SEM (cell line): ENCODE data around the gene C7orf50.

DNA sequence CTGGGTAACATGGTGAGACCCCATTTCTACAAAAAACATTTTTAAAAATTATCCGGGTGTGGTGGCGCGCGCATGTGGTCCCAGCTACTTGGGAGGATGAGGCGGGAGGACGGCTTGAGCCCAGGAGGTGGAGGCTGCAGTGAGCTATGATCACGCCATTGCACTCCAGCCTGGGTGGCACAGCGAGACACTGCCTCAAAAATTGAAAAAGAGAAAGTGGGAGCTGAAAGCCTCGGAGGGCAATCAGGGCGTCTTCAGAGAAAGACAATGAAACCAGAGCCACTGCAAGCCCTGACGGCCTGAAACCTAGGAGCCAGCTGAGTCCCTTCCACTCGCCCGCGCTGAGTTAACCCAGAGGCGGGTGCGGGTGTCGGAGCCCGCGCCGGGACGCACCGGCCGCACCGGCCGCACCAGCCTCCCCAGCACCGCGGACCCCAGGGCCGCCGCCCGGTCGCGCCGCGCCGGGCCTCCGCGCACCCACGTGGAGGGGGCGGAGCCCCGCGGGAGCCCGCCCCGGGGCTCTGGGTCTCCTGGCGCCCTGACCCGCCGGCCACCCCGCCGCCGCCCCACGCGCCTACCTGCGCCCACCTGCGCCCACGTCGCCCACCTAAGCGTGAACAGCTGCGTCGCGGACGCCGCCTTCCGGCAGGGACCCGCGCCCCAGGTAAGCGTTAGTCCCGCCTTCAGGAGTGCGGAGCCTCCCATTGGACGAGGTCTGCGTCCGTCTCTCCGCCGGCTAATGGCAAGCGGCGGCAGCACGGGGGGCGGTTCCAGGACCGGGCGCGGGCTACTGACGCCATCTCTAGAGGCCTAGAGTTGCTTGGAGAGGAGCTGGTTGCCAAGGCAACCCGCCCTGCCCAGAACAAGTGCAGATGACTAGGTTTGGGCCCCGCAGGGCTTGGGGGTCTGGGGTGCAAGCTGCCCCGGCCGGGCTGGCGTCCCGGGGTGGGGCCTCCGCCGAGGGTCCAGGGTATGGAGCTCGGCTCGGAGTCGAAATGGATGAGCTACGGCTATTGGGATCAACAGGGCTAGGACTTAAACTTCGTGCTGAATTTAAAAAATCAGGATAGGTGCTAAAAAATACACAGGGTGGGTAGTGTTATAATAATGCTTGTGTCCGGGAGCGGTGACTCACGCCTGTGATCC lies at the start of gene C7orf50:
C7orf50 (minus strand) TSS at position 637 of the 1,146 bp plus-strand sequence.
- PRO-cap = unidirectional peak, minus-strand start at position 447 of the sequence

- PRO-cap = no peak
Observed at GRCh38 chr7:1158115-1158577, 1.9 kb downstream of the ZFAND2A start.

DNA sequence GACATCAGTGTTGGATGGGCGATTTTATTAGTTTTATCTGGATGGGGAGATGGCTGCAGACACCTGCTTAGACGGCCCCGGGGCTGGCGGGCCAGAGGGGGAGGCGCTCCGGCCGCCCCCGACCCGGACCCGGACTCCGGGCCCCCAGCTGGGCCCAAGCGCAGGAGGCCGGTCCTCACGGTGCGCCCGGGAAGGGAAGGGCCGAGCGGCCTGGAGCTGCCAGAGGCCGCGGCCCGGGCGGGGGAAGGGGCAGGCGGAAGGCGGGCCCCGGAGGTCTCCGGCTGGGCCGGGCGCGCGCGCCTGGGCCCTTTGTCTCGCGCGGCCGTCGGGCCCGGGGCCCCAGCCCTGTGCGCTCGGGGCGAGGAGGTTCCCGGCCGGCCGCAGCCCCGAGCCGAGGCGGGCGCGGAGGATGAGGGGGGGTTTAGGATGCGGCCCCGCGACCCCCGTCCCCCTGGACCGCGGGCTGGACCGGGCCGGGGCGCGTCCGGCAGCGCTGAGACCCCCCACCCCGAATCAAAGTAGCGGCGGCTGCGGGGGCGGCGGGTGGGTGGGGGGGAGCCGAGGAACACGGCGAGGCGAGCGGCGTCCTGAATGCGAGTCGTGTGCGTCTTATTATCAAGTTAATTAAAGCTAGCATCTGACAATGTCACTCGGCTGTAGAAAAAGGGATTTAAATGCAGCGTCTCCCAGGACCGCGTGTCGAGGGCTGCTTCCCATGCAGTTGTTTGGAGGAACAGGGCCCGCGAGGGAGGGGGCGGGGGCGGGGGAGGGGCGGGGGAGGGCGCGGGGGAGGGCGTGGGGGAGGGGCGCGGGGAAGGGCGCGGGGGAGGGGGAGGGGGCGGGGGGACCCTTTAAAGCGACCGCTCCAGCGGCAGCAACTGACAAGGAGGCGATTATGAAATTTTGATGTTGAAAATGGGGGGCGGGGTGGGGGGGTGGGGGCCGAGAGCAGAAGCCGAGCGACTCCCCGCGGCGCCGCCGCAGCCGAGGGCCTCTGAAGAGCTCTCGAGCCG lies 2.9 kb upstream of the UNCX start:
- PRO-cap = no peak

- PRO-cap = no peak
Observed at GRCh38 chr7:1233007-1233892, 578 bp downstream of the UNCX start.

GRCh38 chr7:1289643-1290740 lies 57.3 kb downstream of the UNCX start:
- PRO-cap = no peak

GRCh38 chr7:1321179-1321821 lies 88.6 kb downstream of the UNCX start:
- PRO-cap = no peak

- PRO-cap = no peak
Observed at GRCh38 chr7:1412763-1413281, 46.4 kb downstream of the MICALL2 start.

DNA sequence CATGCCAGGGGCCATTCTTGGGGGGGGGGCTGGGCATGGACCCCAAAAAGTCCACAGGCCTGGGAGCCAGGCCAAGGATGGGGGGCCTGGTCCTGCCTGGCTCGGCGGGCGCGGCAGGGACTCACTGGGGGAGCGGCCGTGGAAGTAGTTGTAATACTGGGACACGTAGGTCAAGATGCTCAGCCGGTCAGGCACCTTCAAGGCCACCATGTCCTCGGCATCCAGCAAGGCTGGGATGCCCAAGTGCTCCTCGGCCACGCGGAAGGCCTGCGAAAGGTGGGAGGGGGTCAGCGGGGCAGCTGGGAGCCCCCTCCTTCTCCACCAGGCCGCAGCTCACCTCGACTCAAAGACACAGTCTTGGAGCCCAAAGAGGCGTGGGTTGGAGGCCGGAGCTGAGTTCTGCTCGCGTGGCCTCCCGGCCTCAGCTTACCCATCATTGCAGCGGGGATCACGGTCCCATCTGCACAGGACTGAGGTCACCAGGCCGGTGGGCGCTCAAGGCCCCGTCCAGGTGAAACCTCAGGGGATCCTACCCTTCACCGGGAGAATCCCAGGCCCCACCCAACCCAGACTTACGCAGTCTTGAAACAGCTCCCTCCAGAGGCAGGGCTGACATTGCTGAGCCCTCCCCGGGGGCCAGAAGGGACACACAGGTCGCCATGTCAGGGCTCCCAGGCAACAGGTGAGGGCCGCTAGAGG lies 10.6 kb downstream of the MICALL2 start:
- PRO-cap = no peak

- PRO-cap = no peak
Observed at GRCh38 chr7:1456191-1456474, 3.1 kb downstream of the MICALL2 start.

- PRO-cap = no peak
Observed at GRCh38 chr7:1472896-1473589, 13.8 kb upstream of the MICALL2 start.

GRCh38 chr7:1513721-1514194 lies 9.6 kb upstream of the INTS1 start:
- PRO-cap = no peak

- PRO-cap = no peak
Observed at GRCh38 chr7:1523865-1524473, 6.5 kb upstream of the MAFK start.

DNA sequence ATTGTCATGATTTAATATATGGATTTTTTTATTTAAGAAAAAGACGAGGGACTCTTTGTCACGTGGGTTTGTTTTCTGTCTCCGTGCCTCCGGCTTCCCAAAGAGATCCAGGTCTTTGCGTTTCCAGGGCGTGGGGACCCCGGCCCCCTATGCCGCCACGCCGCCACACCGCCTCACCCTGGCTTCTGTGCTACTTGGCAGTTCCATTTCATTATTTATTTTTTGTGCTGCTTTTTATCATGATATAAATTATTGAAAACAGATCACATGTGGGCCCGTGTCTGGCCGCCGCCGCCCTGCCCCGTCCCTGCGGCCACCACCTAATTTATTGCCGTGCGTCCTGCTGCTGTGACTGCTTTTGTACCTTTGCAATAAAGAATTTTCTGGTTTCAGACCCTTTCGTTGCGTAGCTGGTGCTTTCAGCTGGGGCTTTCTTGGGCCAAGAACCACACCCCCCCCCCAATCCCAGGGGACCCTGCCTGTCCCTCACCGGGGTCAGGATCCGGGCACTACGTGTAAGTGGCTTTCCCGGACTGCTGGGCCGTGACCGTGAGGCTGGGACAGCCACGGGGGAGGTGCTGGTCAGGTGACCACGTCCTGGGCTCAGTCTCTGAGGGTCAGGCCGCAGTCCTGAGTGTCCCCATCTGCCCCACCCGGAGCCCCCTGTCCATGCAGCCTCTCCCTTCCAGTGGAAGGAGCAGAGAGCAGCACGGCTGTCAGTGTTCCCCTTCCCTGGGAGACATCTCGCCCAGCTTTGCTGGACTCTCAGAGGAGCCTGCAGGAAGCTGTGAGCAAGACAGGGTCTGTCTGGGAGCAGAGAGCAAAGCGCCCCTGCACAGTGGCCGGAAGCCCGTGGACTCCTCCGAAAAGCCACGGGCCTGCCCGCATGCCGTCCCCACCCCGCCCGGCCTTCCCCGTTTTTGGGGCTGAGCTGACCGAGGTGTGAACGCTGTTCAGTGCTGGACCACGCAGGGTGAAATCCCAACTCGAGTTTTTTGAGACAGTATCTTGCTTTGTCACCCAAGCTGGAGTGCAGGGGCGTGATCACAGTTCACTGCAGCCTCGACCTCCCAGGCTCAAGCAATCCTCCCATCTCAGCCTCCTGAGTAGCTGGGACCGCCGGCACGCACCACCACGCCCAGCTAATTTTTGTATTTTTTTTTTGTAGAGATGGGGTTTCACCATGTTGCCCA lies 12.5 kb downstream of the MAFK start:
- PRO-cap = no peak

GRCh38 chr7:1545415-1546275 lies 10.4 kb downstream of the TMEM184A start:
- PRO-cap = no peak

- PRO-cap = no peak
Observed at GRCh38 chr7:1666688-1667575, 3.1 kb upstream of the ELFN1 start.

GRCh38 chr7:1742821-1743356 lies 72.8 kb downstream of the ELFN1 start:
- PRO-cap = no peak

GRCh38 chr7:1844945-1845765 lies 175.1 kb downstream of the ELFN1 start:
- PRO-cap = no peak

DNA sequence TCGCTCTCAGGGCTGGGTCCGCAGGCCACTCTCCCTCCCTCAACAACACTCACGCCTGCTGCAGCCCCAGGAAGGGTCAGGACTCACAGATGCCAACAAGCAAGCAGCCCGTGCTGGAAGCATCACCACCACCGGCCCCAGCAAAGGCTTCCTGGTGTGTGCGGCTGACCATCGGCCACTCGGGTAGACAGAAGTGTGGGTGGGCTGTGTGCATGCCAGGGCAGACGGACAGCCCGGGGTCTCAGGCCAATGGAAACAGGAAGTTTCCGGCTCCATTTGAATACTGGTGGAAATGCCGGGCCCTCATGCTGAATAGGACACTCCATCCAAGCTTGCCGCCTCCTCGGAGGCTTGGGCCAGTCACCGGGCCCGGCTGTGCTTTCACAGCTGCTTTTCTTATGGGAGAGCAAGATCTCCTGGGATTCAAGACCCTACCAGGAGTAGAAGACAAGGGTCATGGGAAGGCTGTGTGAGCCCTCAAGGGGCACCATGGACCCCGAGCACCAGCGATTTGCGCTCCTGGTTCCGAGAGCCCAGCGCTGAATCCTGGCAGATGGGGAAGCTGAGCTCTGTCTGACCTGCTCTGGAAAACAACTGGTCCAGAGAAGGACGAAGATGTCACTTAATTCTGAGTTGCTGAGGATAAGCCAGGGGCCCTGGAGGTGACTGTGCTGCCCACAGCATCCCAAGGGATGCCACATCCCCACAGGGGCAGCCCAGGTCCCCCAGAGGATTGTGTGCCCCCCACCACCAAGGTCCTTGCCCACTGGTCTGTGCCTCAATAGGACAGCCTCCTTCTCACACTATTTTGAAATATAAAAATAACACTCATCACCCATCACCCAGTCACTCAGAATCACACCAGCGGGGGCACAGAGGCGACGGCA lies 178.3 kb downstream of the ELFN1 start:
- PRO-cap = no peak

- PRO-cap = no peak
Observed at GRCh38 chr7:1850519-1851093, 180.5 kb downstream of the ELFN1 start.

GRCh38 chr7:1853262-1853995 lies 183.4 kb downstream of the ELFN1 start:
- PRO-cap = no peak